ENCODE results near the genes CLCA1 and GTF2B.

GRCh38 chr1:85320278-85321295, 44.2 kb upstream of the BCL10 start:
- RRBS = no CpG with 5 or more reads among the region's 4 CpGs

DNA sequence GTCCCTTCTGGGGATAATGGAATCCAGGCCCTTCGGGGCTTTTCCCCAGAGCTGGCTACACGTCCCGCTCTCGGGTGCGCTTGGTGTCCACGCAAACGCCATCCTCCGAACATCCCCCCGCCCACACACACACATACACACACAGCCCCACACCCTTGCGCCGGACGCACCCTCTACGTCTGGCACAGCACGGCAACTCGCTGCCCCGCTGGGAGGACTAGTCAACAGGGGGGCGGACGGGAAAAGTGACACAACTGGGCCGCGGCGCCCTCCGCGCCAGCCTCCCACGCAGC, 4.1 kb upstream of the CCN1 start:
- RRBS = no CpG with 5 or more reads among the region's 24 CpGs

DNA sequence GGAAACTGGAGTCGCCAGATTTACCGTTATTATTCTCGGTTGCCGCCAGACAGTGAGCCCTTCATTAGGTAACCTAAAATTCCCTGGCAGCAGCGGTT, 3.0 kb upstream of the CCN1 start:
- RRBS = no CpG with 5 or more reads among the region's 5 CpGs

- RRBS = no CpG with 5 or more reads among the region's 2 CpGs
Observed at GRCh38 chr1:86377423-86378002, 18.6 kb downstream of the ODF2L start.

- RRBS = no CpG with 5 or more reads among the region's 8 CpGs
Observed at GRCh38 chr1:86468703-86469322, at the start of gene CLCA1. CLCA1 (plus strand) TSS chr1:86468927.

GRCh38 chr1:86774798-86775208, 70.4 kb downstream of the SH3GLB1 start:
- RRBS = no CpG with 5 or more reads among the region's 6 CpGs

- RRBS = no CpG with 5 or more reads among the region's 3 CpGs
Observed at GRCh38 chr1:86817163-86817789, 96.7 kb downstream of the SELENOF start.

GRCh38 chr1:86853035-86853472, 60.9 kb downstream of the SELENOF start:
- RRBS = no CpG with 5 or more reads among the region's 1 CpG

- RRBS = no CpG with 5 or more reads among the region's 5 CpGs
Observed at GRCh38 chr1:87327499-87327906, 1.2 kb upstream of the LMO4 start.

GRCh38 chr1:87327907-87328222, 815 bp upstream of the LMO4 start:
- RRBS = no CpG with 5 or more reads among the region's 17 CpGs

DNA sequence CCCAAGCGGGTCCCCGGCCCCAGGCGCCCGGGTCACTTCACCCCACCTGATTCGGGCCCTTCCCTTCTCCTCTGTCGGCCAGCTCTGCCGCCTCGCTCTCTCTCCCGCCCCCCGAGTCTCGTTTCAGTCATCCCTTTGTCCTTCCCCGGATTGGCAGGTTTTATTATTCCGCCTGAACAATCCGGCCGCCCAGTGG, 559 bp upstream of the LMO4 start:
- RRBS = 2% methylated on average over 6 of the region's 15 CpGs

GRCh38 chr1:87854116-87854552, 525.5 kb downstream of the LMO4 start:
- RRBS = no CpG with 5 or more reads among the region's 5 CpGs

GRCh38 chr1:88683472-88683925, 574 bp upstream of the PKN2 start:
- RRBS = no CpG with 5 or more reads among the region's 12 CpGs

GRCh38 chr1:88890364-88890693, 1.0 kb downstream of the GTF2B start:
- RRBS = no CpG with 5 or more reads among the region's 1 CpG

GRCh38 chr1:88891087-88892317, at the start of gene GTF2B:
GTF2B (minus strand) TSS chr1:88891567.
- RRBS = 1% methylated on average over 8 of the region's 66 CpGs

- RRBS = no CpG with 5 or more reads among the region's 1 CpG
Observed at GRCh38 chr1:89009210-89009955, 13.3 kb downstream of the GBP3 start.

DNA sequence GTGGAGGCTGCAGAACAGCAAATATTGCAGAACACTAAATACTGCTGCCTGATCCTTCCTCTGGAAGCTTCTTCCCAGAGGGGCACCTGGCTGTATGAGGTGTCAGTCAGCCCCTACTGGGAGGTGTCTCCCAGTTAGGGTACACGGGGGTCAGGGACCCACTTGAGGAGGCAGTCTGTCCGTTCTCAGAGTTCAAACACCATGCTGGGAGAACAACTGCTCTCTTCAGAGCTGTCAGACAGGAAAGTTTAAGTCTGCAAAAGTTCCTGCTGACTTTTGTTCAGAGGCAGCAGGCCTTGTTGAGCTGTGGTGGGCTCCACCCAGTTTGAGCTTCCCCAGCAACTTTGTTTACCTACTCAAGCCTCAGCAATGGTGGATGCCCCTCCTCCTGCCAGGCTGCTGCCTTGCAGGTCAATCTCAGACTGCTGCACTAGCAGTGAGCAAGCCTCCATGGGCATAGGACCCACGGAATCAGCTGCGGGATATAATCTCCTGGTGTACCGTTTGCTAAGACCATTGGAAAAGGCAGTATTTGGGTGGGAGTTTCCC, 11.3 kb upstream of the GBP3 start:
- RRBS = no CpG with 5 or more reads among the region's 5 CpGs

DNA sequence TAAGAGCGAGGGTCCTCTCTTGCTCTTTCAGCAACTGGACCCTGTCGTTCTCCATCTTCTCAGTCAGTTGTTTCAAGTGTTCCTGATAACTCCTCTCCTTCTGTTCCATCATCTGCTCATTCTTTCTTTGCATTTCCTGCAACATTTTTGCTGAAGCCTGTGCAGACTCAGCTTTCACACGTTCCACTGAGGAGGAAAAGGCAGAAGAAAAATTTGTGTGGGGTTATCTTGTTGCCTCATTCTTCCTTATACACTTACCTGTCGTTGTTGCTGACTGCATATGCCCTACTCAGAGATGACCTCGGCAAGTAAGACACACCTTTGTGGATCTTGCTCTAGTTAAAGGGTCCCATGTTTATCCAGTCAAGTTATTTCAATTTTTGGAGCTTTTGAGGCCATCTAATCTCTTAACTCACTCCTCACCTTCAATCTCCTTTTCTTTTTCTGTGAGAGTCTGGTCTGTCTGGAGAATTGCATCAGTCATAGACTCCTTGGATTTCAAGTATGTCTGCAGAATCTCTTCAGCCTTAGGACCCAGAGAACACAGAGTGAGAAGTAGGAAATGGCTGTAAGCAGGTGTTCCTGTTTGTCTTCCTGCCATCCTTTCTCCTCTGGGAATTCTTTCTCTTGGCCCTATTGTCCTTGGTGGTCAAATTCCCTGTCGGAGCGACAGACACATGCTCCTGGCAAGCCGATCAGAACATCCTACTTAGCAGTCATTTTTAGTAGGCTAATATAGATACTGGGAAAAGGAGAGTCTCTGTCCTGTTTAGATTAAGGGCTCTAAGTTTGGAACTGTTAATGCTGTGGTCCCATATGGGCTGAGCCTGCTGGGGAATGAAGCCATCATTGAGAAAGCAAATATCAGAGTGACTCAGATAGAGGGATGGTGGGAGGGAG, 10.1 kb downstream of the GBP1 start:
- RRBS = no CpG with 5 or more reads among the region's 8 CpGs

DNA sequence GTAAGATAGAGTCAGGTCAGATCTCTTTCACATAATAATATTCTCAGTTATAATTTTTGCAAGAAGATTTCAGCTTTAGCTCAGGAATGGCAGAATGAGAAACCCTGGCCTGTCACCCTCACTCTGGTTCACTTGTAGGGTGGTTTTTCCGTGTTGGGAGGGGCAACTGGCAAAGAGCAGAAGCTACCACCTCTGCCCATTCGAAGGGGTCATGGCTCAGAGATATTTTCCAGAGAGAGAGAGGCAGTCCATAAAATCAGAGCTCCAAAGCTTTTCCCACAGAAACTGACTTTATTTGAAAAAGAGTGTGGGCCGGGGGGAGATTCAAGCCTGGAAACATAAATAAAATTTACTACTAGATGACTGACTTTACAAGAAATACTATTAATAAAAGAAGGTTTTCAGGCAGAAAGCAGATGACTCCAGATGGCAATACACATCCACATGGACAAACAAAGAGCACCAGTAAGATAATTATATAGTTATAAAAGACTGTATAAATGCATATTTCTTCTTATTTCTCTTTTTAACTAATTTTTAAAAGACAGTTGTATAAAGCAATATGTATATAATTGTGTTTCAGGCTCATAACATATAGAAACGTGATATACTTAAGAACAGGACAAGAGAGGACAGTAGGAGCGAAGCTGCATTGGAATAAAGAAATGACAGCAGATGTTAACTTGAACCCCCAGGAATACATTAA, 3.8 kb upstream of the GBP1 start:
- RRBS = no CpG with 5 or more reads among the region's 5 CpGs